Foreskin keratinocyte (primary cell): Measurements from ENCODE around the gene C2orf76.

DNA sequence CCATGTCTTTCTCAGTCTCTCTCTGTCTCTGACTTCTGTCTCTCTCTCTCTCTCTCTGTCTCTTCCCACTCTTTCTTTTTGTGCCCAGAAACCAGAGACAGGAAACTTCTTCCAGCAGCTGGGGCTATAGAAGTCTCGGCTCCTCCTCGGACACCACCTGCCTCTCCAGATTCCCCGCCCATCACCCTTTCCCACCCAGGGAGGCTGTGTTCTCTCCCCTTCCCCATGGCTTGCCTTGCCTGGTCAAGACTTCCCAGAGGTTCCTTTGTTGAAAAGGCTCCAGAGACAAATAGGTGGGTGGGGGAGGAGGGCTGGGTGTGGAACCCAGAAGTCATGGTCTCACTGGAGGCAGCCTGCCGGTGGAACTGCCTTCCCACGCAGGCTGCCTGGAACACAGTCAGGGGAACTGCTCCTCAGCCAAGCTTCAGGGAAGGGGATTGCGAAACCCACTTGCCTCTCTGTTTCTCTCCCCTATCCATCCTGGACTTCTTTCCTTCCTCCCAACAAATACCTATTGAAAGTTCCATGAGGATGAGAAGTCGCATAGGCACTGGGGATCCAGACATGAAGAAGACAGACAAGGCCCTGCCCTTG, 31.5 kb downstream of the MARCO start:
- RAMPAGE, total RNA = no peak

DNA sequence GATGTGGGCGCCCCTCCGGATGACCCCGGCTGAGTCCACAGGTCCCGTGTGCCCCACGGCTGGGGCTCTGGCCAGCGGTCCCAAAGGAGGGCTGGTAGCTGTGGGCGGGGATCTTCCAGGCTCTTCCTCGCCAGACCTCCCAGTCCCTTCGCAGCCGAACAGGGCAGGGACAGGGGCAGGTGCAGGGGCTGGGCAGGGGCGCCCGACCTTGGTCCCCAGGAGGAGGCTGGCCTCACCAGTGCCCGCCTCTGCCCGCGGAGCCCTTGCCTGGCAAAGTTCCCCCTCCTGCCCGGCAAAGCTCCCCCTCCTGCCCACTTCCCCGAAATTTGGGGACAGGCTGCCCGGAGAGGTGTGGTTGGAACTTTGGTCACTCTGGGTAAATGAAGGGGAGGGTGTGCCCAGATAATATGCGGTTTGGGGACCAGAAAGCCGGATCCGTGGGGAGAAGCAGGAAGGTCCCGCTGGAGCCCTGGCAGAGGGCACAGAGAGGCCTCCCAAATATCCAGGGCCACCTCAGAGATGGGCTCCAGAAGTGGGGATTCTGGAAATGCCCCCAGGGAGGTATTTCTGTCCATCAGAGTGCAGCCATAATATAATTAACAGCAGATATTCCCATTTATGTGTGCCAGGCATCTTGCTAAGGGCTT, 674 bp downstream of the STEAP3 start:
- RAMPAGE, total RNA = no peak

DNA sequence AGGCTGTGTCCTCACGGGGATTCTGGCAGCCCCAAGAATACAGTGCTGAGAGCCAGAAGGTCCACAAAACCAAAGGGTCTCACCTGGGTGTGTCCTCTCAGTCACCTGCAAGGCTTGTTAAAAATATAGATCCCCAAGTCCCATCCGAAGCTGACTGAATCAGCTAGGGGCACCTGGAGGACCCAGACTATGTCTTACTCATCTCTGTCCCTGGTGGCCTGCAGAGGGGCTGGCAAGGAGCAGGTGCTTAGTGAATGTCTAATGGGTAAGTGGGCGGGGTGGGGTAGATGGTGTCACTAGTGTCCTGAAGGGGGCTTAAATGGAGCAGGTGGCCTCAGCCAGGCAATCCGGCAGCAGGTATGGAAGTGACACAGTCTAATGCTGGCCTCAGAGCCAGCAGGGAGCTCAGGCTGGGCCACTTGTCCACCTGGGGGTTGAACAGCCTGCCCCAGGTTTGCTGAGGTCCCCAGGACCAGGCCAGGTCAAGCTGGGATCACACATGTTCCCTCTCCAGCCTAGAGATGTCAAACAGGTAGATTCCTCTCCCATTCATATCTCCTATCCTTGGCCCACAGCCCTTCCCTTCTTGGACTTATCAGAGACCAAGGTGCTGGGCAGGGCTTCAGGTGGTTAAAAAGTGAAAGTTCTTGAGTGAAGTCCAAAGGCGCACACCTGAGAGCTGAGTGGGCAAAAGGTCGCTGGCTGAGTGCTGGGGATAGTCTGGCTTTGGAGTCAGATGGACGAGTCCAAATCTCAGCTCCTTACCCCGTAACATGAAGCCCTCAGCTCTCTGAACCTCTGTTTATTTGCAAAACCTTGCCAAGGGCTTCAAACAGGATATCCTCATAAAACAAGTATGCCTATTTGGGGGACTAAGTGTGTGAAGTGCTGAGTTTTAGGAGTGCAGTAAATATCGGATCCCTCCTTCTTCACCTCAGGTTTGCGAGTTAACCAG, 1.7 kb downstream of the STEAP3 start:
- RAMPAGE, total RNA = no peak

GRCh38 chr2:119282659-119283007, 59.0 kb downstream of the STEAP3 start:
- RAMPAGE, total RNA = no peak

- RAMPAGE, total RNA = no peak
Measured at GRCh38 chr2:119366684-119366906, at the start of gene C2orf76. Gene C2orf76 (minus strand): TSS chr2:119366834.

GRCh38 chr2:119426765-119427683, 4.6 kb upstream of the TMEM37 start:
- RAMPAGE, total RNA = no peak

DNA sequence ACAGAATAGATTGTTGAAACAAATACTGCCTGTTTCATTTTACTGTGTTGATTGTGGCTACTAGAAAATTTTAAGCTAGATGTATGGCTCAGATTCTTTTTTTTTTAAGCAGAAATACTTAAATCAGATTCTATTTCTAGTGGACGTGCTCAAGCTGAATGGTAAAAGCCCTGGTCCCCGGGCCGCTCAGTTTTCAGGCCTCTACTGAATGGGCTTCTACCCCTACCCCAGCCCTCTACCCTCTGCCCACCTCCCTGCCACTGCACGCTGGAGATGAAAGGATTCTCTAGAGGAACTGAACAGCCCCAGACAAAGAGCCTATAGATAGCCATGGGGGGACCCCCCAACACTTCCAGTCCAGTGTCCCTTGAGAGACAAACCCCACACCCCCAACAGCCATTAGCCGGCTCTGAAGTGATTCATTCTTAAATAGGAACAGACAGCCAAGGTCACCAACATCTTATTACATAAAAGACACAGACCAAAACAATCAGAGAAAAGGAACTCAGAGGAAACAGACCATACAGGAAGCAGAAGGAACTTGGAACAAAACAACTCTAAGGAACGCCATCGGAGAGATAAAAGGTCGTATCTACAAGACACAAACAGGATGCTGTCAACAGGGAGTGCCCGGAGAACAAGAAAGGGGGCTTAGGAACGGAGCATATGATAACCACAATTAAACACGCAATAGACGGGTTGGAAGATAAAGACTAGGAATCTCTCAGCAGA, 23.5 kb downstream of the TMEM37 start:
- RAMPAGE, total RNA = no peak

DNA sequence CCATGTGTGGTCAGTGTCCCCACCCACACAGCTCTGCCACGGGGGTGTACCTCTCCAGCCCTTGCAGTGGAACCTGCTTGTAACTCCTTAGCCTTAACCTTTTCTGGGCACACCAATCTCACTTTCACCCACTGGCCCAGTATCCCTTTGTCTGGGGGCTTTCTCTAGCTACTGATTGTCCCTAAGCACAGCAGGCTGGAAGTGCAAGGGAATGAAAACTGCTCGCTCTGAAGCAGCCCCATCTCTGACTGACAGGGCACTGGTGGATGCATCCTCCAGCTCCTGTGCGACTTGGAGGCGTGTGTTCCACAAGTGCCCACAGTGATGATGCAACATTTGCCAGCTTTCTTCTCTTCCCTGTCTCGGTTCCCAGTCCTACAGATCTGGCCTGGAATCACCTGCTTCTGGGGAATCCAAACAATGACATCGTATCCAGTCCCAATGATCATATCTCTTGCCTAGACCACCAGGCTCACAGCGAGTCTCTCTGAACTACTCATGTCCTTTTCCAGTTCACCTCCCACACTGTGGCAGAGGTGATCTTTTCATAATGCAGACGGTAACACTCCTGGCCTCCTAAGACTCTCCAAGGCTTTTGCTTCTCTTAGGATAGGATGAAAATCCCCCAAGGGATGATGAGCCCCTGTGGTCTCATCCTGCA, 33.5 kb downstream of the SCTR start:
- RAMPAGE, total RNA = no peak

DNA sequence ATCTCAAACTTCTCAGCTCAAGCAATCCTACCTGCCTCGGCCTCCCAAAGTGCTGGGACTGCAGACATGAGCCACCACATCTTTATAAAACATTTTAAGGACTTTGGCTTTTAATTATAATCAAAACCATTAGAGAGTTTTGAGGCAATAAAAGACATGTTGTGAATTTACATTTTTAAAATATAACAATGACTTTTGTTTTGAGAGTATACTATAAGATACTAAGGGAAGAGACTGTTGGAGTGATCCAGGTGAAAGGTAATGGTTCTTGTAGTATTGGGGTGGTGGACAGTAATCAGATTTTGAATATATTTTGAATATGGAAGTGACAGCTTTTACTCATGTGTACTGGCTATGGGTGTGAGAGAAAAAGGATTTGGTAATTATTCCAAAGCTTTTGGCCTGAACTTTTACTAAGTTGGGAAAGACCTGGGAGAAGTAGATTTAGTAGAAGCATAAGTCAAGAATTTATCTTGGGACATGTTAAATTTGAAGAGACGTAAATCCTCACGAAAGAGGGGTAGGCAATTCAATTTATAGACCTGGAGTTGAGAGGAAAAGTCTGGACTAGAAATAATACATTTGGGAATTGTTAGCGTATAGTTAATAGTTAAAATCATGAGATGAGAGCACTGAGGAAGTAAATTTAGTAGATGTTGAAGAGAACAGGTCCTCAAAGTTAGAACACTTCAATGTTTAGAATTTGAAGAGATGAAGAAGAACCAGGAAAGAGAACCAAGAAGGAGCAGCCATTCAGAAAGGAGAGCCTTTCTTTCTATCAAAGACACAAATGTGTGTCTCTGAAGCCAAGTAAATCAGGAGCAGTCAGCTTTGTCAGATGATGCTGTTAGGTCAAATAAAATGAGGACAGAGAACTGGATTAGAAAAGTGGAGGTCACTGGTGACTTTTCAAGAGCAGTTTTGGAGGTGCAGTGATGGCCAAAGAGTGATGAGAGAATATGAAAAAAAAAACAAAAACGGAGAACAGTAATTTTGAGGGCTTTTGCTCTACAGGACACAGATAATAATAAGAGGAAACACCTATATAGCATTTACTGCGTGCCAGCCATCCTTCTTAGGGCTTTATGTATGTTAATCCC, 119.6 kb upstream of the EPB41L5 start:
- RAMPAGE, total RNA = no peak

- RAMPAGE, total RNA = no peak
Measured at GRCh38 chr2:120216603-120217101, 6.5 kb downstream of the TMEM185B start.

DNA sequence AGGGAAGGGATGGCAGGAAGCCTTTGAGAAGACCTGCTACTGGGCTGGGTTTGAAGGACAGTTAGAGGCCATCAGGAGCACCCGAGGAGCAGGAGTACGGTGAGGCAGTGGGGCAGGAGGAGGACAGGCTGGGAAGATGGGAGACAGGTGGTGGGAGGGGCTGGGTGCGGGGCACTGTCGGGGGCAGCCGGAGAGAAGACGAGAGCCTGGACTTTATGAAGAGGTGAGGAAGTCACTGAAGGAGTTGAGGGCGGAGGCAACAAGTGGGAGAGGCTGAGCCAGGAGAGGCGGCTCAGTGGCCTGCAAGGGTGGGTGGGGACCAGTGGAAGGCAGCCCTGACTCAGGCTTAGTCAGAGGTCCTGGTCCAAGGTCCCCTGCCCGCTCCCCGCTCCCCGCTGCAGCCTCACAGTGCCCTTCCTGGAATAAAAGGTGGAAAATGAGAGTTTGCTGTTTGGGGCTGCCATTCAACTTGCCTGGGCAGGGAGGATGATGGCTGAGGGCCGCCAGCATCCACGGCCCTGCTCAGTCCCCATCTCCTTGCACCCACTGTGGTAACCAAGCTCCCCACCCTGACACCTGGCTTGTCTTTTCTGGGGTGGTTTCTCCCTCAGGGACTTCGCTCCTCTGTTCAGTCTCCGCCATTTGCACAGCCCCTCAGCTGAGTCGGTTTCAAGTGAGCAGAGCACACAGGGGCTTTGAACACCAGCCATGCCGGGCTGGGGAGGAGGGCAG, 13.9 kb upstream of the RALB start:
- RAMPAGE, total RNA = no peak

GRCh38 chr2:120251959-120252243, 751 bp upstream of the RALB start:
- RAMPAGE, total RNA = no peak

DNA sequence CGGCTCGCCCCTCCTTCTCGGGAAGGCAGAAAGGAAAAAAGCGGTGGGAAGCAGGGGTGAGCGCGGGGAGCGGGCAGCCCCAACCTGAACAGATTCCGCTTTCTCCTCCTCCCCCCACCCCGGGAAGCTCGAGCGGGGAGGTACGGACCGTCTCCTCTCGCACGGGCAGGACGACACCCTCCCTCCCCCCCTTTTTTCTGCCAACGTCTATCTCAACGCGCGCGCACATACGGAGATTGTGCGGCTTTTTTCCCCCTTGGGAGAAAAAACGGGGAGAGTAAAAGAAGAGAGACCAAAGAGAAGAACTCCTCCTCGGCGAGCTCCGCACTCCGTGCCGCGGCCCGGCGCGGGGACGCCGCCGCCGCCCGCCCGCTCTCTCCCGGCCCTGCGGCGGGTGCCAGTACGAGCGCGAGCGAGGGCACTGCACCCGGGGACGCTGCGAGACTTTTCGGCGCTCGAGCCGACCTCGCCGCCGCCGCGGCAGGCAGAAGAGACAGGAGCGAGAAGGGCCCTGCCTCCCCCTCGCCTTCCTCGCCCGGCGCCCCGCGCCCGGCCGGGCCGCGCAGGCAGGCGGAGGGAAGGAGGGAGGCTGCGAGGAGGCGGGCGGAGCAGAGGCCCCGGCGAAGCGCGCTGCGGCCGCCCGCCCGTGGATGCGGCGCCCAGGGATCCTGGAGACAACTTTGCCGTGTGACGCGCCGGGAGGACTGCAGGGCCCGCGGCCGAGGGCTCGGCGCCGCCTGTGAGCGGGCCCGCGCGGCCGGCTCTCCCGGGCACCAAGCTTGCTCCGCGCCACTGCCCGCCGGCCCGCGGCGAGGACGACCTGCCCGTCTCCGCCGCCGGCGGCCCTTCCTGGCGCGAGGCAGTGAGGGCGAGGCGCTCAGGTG, 934 bp upstream of the INHBB start:
- RAMPAGE, total RNA = no peak

DNA sequence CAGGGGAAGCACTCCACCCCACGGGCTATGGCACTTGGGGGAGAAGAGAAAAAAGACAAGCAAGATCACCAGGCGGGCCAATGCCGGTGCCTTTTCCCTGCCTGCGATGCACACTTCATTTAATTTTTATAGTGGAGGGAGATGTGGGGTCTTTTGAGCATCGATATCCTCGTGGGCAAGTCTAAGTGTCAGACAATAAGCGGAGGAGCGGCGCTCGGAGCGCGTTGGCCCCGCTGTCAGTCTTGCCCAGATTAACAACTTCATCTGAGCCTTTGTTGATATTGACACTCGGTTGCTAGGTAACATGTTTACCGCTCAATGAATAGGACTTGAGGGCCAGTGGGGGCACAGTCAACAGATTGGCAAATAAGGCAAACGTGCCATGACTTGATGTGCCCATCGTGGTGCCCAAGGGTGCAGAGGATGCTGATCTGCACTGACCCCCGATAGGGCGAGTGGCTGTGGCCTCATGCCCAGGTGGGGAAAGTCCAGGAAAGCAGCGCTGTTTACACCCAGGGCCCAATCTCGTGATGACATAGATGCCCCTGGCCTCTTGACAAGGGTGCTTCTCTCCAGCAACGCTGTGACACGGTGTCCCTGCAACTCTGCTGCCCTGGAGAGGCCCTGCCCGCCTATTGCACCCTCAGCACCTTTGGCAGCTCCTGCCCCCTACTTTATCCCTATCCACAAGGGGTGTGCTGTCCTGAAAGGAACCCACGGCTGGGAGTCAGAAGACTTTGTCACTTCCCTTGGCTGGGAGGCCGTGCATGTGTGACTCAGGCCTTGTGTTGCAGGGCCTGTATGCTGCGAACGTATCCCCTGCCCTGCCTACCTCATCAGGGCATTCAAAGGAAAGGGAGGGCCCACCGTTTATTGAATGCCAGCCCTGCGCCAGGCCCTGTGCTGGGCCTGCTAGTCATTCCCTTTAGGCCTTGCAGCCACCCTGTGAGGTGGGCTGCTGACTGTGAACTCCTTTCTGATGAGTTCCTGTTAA, 157.9 kb downstream of the INHBB start:
- RAMPAGE, total RNA = no peak

DNA sequence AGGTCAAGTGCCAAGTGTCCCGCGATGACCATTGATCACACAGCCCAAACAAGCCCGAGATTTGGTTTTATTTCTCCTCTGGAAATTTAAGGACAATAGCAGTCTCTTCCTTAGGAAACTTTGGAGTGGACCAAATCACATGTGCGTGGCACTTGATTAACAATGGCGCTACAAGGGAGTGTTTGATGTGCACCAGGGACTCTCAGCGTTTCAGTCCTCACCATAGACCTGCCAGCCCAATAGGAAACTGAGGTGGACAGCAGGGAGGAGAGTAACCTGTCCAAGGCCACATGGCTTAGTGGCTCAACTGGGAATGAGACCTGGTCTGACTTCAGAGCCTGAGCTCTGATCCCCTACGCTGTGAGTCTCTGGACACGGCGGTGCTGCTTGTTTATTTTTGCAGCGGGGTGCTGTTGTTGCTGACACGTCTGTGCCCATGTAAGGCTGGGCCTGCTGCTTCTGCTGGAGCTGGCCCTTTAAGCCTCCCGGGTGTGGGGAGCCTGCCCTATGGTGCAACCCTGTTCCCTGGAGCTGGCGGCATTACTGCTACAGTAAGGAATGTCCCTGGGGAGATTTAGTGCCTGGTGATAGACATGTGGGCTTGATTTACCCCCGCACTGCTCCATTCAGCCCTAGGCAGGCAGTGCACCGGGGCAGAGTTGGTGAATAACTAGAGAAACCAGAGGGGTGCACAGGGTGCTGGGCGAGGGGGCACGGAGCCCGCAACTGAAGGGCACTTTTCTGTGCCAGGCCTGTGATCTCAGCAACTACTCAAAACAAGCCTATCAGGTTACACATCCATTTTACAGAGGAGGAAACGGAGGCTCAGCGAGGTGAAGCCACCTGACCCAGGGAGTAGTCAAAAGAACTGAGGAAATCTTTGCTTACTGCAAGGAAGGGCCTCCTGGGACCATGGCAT, 194.4 kb downstream of the INHBB start:
- RAMPAGE, total RNA = no peak

GRCh38 chr2:120576777-120577309, 158.8 kb upstream of the GLI2 start:
- RAMPAGE, total RNA = no peak

DNA sequence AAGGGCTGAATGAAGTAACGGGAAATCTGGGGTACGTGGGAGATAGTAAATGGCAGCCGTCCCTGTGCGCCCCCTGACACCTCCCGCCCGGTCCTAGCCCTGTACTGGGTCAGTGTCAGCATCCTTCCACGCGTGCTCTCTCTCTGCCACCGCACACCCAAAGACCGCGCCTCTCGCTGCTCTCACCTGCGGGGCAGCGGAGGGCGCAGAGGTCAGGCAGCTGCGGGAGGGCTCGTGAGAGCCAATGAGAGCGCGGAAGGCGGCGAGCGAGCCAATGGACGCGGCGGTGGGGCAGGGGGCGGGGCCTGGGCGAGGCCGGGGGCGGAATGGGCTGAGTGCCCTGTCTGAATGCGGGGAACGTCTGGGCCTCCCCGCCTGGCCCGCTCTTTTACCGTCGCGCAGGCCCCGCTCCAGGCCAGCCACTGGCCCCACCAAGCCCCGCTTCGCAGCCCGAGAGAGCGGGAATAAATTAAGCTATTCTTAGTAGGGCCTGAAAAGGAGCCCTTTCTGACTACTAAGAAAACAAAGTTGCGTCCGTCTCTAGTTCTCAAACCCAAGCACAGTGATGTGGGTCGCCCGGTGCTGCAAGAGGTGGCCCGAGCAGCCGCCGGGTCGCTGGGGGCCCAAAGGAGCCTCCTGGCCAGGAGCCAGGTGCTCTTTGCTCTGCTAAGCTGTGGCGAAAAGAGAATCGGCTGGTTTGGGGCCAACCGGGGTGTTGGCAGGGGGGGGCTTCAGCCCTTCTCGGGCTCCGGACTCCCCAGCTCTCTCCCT, 81.2 kb upstream of the GLI2 start:
- RAMPAGE, total RNA = no peak

DNA sequence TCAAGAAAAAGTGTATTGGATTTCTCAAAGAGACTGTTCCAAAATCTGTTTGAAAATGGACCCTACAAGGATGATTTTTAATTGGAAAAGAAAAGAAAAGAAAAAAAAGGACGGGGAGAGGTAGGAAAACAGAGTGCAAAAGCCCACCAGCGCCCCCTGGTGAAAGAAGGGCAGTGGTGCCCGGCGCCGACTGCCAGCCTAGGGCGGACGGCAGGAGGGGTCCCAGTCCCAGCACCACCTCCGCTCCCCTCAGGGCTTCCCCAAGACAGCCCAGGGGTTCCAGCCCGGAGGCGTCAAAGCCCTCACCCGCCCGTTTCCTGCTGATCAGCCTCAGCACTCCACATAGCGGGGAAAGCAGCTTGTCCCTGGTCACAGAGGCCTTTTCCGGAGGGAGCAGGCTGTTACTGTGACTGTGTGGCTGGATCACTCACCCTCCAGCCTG, 214.0 kb downstream of the TFCP2L1 start:
- RAMPAGE, total RNA = no peak

DNA sequence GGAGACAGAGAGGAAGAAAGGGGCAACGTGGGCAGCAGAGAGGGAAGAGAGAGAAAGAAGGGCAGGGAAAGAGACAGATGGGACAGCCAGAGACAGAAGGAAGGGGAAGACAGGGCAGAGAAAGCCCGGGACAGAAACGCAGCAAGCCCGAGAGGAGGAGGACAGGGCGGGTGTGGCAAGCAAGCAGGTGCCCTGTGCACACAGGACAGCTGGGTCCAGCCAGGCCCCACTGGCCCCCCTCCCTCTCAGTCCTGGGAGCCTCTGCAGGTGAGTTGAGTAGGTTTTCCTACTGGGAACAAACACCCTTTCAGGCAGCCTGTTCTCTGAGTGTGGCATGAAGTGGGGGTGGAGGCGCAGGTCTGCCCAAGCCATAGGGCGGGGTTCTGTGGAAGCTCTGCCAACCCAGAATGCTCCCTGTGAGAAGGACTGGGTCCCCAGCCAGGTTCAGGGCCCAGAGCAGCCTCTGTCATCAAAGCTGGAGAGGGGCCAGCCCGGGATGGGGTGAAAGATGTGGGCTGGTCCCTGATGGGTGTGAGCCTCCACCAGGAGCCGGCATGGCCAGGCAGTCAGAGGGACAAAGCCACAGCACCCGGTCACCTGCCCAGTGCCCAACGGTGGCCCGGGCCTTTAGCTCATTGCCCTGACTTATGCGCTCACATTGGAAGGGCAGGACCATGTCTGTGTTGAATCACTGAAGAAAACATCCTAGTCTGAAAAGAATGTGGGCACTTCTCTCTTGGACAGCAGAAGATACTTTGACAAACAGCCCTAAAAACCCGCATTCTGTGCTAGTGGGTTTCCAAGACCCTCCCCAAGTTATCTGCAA, 129.4 kb downstream of the TFCP2L1 start:
- RAMPAGE, total RNA = no peak

GRCh38 chr2:121489987-121490495, 159.2 kb downstream of the CLASP1 start:
- RAMPAGE, total RNA = no peak